Mononuclear cell (primary cell): ENCODE measurements around a stretch of chr12.

DNA sequence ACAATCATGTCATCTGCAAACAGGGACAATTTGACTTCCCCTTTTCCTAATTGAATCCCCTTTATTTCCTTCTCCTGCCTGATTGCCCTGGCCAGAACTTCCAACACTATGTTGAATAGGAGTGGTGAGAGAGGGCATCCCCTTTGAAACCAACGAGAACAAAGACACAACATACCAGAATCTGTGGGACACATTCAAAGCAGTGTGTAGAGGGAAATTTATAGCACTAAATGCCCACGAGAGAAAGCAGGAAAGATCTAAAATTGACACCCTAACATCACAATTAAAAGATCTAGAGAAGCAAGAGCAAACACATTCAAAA lies 84.5 kb downstream of the CCDC91 start:
- RRBS, result no CpG with 5 or more reads among the region's 2 CpGs

DNA sequence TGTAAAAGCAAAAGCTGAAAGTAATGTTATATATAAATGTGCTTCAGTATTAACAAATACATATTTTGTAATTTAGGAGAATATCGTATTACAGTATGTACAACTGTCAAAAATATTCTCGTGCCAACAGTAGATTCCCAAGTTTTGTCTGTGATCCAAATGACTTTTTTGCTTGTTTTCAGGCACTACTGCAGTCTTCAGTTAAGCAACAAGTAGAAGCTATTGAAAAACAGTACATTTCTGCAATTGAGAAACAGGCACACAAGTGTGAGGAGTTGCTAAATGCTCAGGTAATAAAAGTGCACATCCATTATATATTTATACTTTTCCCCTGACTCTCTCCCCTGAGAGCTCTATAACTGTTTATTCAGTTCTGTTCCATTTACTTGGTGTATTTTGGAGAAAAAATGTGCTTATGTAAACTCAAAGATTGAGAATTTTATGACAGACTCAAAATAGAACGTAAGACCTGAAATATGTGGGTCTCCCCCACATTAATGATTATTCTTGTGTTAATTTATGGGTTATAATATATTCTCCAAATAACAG lies 200.9 kb downstream of the CCDC91 start:
- RRBS, result no CpG with 5 or more reads among the region's 3 CpGs

- RRBS, result no CpG with 5 or more reads among the region's 15 CpGs
Observed at GRCh38 chr12:29640433-29641493, 143.0 kb downstream of the TMTC1 start.

DNA sequence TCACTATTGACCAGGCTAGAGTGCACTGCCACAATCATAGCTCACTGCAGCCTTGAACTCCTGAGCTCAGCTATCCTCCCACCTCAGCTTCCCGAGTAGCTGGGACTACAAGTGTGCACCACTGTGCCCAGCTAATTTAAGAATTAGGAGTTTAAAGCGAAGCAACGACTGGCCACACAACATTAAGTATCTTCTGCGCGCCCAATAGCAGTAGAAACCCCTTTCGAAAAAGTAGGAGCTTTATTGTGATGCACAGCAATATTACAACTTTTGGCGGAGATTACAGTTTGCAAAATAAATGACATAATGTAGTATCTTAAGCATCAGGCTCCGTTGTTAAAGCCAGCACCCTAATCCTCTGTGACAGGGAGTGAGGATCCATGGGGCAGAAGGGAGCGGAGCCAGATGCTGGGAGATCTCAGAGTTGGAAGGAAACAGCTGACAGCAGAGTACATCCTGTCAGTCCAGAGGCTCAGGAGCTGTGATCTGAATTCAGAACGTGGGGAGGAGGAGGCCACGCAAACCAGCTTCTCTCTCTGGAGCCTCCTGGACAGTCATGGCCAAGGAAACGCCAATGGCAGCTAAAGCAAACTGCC lies 55.8 kb downstream of the TMTC1 start:
- RRBS, result no CpG with 5 or more reads among the region's 12 CpGs

DNA sequence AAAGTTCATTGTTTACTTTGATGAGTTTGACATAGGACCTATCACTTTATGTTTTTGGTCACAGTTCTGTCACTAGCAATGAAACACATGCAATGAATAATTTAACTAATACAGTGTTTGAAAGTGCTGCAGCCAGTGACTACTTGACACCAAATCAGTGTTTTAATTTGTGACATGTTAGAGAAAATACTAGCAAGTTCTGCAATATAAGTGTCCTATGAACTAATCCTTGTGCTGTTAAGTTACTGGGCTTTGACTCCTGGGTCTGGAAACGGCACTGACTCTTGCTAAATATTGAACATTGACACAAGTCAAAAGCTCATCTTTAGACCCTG lies 268.2 kb downstream of the IPO8 start:
- RRBS, result no CpG with 5 or more reads among the region's 1 CpG

DNA sequence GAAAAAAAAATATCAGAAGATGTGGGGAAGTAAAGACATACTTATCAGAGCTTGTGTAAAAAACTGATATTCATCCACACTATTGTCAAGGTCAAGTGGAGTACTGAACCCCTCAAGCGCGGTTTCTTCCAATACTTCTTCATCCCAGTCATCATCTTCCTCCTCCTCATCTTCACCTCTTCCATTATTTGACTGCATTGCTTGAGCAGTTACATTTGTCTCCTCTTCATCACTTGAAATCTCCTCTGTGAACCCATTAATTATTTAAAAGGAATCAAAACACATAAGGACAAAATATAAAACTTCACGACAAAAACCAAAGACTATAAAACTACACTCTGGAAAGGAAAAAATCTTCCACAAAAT lies 61.6 kb downstream of the IPO8 start:
- RRBS, result no CpG with 5 or more reads among the region's 3 CpGs

DNA sequence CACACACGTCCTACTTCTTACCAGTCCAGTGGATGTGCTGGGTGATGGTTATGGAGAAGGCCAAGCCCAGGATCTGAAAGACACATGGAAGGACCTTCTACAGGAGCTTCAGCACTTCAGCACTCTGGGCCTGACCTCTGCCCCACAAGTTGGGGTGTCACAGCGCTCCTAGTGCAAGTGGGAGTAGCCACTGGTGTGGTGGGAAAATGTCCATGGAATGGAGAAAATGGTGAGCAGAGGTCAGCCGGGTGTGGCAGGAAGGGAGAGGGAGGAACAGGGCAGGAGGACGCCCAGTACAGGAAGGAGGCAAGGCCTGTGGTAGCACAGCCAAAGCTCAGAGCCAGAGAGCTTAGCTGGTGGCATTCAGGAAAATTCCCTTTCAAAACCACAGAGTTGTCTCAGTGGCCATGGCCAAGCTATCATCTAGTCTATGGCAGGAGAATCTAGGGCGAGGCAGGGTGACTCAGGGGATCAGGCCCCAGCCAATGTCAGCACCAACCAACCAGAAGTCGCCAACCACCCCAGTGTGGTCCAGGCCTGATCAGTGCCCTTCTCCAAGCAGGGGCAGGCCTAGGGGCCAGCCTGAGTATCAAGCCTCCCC lies 67.8 kb upstream of the DDX11 start:
- RRBS, result no CpG with 5 or more reads among the region's 6 CpGs

DNA sequence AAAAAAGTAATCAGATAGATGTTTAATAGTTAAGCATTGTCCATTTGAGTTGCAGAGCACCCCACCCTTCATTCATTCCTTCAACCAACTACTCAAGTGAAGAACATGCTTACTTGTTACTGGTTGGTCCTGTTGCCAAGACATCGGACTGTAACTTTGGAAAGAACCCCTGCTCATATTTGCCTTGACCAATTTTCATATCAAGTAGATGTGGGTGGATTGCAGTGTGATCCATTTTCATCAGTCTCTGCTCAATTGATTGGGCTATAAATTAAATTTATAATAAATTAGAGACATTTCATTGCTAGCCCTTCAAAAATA lies 116.7 kb upstream of the SINHCAF start:
- RRBS, result no CpG with 5 or more reads among the region's 1 CpG

- RRBS, result no CpG with 5 or more reads among the region's 1 CpG
Observed at GRCh38 chr12:31524726-31525346, 66.1 kb downstream of the DENND5B start.

DNA sequence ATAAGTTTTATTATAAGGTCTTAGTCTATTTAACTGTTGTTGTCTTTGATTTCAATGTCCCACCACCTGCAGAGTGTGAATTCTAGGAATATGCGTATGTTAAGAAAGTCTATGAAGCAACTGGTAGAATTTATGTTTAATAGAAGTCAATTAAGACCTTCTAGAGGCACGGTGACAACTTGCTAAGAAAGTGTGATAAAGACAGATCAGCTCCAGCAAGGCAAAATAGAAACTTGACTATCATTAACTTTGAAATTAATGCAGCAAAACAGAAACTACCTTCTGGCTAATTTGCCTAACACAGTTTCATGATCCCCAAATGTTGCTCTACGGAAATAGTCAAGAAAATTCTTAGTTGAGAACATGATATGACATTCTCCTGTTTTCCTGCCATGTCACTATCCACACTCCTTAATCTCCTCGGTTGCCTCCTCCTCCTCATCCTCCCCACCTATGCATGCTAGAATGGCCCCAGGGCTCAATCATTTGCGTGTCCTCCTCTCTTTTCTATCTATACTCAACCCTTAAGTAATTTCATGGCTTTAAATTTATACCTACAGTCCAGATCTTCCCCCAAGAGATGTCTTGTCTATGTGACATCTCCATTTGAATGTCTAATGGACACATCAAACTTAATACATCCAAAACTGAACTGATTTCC lies 4.2 kb downstream of the DENND5B start:
- RRBS, result no CpG with 5 or more reads among the region's 5 CpGs

DNA sequence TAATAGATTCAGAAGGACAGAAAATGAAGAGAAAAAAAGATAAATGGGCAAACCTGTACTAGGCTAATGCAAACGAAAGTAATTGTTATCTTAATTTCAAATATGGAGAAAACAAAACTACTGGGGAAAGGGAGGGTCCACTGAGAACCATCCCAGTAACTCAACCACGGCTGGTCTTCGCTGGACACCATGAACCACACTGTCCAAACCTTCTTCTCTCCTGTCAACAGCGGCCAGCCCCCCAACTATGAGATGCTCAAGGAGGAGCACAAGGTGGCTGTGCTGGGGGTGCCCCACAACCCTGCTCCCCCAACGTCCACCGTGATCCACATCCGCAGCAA lies 25.7 kb upstream of the AMN1 start:
- RRBS, result no CpG with 5 or more reads among the region's 7 CpGs

GRCh38 chr12:31961925-31962640 lies 2.9 kb downstream of the RESF1 start:
- RRBS, result no CpG with 5 or more reads among the region's 8 CpGs

GRCh38 chr12:31980809-31981527 lies 21.8 kb downstream of the RESF1 start:
- RRBS, result no CpG with 5 or more reads among the region's 6 CpGs

DNA sequence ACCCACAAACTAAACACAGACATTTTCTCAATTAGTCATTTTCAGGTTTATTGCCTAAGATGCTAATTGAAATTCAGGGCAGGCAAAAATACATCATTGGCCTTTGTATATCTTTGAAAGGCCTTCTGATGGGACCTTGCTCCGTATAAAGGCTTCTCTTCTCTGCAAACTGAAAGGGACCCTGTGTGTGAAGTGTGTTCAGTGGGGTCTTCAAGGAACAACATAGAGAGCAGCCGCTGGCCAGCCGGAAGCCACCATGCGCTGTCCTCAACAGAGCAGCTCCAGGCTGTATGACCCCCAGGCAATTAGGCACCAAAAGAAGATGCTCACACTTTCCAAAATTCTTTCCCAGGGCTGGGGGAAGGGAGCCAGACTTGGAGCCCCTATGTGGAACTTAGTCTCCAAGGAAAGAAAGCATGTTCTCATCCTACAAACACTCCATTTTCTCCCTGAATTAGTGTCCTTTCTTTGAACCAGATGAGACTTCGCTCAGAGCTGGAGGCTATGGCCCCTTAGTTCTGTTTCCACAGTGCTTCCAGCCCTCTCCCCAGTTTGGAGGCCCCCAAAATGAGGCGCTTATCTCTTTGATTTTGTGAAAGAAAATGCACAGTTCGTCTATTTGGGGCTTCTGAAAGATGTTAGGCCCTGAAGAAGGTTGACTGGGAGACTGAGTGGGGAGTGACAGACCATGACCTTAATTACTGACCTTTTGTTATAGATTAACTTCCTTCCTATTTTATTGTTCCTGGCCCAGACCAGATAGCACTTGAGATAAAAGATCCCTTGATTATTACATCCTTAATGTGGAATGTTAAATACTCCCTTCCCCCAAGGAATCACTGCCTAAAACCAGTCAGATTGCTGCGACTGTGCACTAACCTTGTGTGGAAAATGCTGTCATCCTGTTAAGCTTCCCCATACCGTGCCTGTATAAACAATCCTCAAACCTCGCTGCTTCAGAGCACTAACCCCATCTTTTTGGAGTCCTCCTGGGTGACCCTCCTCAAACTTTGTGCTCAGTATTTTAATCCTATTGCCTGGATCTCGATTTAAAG lies 128.3 kb upstream of the FGD4 start:
- RRBS, result no CpG with 5 or more reads among the region's 11 CpGs

DNA sequence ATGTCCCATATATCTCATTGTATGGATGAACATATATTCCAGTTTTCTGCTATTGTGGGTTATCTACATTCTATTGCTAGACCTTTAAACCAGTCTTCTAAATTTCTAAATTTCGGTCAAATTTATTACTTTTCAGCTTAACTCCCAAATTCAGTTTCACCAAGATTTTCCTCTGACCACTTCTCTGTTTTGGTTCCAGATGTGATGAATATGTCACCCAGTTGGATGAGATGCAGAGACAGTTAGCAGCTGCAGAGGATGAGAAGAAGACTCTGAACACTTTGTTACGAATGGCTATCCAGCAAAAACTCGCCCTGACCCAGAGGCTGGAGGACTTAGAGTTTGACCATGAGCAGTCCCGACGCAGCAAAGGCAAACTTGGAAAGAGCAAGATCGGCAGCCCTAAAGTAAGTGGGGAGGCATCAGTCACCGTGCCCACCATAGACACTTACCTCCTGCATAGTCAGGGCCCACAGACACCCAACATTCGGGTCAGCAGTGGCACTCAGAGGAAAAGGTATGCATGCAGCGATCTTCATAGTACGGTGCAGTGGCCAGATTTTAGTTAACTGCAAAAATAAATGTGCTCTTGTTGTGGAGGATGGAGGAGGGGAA lies 62.0 kb upstream of the FGD4 start:
- RRBS, result no CpG with 5 or more reads among the region's 10 CpGs

DNA sequence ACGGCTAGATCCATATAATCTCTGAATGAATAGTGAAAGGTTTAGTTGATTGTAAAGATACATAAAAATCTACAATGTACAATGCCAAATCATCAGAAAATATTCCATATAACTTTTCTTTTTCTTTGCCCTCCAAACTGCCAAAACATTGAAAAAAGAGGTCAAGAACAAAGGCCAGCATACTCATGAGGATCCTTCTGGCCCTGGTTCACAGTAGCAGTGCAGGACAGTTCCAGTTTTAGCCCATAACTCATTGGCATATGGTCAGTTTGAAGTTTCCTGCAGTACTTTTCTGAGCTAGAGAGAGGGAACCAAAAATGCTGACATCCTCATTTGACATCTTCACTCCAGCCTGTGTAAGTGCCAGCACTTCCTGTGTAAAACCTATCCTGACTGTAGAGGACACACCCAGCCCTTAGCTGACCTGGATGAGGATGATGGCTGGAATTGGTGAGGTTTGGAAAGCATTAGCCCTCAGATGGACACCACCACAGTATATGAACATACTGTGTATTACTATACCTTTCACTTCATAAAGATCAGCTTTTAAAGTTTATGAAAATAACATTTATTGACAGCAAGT lies 84.1 kb downstream of the FGD4 start:
- RRBS, result no CpG with 5 or more reads among the region's 1 CpG

DNA sequence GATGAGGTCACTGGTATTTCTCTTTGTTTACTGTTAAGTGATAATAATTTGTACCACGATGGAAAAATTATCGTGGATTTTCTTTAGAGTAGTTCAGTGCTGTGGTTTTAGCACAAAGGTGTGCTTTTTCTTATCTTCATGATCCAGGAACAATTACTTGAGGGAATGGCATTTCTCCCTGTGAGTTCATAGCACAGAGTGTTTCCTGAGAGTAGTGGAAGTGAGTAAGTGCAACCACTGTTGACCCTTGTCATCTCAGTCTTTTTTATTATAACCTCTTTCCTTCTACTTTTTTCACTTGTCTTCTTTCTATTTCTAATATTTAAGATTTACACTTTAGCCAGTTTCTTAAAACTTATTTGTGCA lies 86.9 kb downstream of the FGD4 start:
- RRBS, result no CpG with 5 or more reads among the region's 2 CpGs

DNA sequence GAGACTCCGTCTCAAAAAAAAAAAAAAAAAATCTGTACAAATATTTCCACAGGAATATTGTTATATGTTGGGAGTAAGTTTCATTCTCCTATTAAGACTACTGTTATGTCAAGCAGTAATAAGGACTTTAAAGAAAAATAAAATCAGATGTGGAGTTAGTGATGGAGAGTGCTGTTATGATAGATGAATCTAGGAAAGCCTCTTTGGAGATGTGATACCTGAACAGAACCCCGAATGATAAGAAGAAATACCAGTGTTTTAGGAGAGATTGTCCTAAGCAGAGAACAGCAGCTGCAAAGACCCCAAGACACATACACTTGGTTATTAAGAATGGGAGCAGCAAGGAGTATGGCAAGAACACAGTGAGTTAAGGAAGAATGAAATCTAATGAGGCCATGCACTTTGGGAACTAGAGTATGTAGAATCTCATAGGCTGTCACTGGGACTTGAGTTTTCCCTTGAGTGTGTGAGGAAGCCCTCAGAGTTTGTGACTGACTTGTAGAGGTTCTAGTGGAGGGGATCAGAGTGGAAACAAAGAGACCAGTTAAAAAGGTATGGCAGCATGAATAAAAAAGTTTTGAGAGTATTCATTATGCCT lies 98.1 kb upstream of the DNM1L start:
- RRBS, result no CpG with 5 or more reads among the region's 2 CpGs

DNA sequence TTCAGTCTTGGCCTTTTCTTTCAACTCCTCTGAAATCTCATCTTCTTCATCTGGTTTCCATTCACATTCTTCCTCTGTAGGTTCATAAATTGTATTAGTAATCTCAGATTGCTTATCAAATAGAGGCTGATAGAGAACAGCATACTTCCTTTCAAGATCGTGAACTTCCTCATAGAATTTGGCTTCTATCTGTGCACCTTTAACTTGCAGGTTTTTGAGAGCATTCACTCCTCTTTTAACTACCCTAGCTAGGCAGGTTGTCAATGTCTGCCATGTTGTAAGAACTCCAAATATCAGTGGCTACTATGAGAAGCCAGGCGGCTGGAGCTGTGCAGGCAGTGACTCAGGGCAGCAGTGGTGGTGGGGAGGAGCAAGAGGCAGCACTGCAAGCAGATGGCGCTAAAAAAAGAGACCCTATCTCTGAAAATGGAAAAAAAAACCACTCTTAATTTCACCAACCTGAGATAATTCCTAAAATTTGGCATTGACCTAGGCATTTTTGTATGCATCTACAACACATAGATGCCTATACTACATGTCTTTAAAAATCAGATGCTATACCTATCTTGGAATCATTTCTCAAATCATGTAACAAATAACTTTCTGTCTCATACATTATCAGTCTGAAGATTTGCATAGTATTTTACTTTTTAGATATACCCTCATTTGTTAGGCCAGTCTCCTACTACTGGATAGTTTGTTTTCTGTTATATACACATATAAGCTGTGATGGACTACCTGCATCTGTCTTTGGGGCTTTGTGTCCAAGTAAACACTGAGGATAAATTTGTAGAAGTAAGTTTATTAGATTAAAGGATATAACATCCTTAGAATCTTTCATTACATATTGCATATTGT lies 28.4 kb downstream of the YARS2 start:
- RRBS, result no CpG with 5 or more reads among the region's 3 CpGs

GRCh38 chr12:33988777-33989130 lies 33.5 kb upstream of the ALG10 start:
- RRBS, result no CpG with 5 or more reads among the region's 1 CpG